ENCODE data around the gene TRPC4.

- PRO-cap = bidirectional peak, plus-strand start at chr13:37869920, minus-strand start at chr13:37869772
These were observed at the start of gene TRPC4 for GRCh38 chr13:37869642-37870862. TRPC4 (minus strand) TSS chr13:37869772.

DNA sequence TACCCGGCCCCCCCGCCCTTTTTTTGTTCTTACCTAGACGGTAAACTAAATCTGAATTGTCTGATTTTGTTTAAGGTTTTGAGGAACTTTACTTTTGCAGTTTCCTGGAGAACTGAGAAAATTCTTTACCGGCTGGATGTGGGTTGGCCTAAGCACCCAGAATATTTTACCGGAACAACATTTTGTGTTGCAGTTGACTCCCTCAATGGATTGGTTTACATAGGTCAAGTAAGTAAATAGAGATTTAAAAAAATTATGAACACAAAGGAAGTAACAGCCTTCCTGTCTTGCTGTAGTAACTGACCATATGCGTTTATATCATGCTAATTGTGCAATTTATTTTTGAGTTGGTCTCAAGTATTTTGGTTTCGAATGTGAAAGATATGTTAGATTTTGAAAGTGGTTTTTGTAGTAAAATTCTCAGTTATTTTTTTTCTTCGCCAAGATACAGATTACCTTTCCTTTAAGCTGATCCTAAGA lies 845 bp downstream of the NHLRC3 start:
- PRO-cap = no peak

GRCh38 chr13:39501508-39502256 lies 101.3 kb downstream of the LHFPL6 start:
- PRO-cap = no peak

GRCh38 chr13:39536171-39537047 lies 66.6 kb downstream of the LHFPL6 start:
- PRO-cap = no peak

GRCh38 chr13:39692482-39693339 lies 37.2 kb downstream of the COG6 start:
- PRO-cap = no peak

GRCh38 chr13:39696028-39696768 lies 40.7 kb downstream of the COG6 start:
- PRO-cap = no peak

GRCh38 chr13:39749403-39749725 lies 93.9 kb downstream of the COG6 start:
- PRO-cap = no peak

DNA sequence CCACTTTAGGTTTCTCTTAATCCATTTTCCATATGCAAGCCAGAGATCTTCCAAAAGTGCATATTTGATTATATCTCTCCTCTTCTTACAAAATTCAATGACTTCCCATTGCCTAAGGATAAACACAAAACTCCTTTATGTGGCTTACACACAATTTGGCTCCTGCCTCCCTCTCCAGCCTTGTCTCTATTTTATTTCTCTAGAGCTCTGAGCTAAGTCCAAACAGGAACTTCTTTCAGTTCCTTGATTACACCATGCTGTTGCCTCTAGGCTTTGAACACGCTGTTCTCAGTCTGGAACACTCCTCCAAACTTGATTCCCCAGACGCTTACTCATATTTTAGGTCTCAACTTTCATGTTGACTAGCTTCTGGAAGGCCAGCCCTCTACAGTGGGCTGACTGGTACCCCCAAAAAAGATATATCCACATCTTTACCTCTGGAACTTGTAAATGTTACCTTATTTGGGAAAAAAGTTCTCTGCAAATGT lies 258.5 kb downstream of the COG6 start:
- PRO-cap = no peak

GRCh38 chr13:40172201-40172627 lies 494.2 kb downstream of the FOXO1 start:
- PRO-cap = no peak

- PRO-cap = no peak
These were observed 397.3 kb downstream of the FOXO1 start for GRCh38 chr13:40269052-40269708.

DNA sequence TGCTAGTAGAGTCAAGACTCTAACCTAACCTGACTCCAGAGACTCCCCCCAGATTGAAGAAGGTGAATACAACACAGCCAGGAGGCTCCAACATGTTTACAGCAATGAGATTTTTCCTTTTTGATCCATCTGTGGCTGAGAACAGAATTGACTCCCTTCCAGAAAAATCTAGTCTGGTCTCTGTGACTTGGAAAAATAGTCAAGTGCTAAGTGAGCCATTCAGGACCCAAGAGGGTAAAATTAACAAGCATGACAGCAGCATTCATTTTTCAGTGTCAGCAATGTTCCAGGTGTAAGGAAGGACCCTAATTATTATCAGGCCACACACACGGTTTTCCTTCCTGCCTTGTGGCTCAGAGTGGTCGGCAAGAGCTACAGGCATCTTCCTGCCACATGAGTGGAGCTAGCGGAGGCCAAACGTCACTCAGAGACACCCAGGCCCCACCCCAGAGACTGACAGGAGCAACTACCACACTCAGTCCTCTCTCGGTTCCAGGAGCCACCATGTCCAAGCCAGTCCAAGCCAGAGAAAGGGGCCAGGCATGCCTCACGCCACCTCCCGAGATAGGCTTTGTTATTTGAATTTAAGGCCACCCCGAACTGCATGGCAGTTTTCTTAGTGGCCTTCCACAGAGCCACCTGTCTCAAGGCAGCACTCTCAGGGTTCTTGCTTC lies 395.0 kb downstream of the FOXO1 start:
- PRO-cap = no peak

- PRO-cap = no peak
These were observed 352.8 kb downstream of the FOXO1 start for GRCh38 chr13:40313709-40313889.

- PRO-cap = bidirectional peak, plus-strand start at chr13:40486008, minus-strand start at chr13:40485659
These were observed 180.8 kb downstream of the FOXO1 start for GRCh38 chr13:40485530-40486204.

DNA sequence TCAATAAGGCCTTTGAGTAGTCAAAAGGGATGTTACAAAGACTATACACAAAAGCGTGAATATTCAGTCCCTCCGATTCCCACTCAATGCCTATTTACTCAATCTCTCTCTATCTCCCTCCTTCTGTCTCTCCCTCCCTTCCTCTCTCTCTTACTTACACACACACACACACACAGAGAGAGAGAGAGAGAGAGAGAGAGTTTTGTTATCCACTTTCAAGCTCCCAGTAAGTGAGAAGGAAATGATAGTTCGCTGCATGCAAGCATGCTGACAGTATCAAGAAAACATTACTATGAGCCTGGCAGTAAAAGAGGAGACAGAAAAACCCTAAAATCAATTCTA lies 172.0 kb downstream of the FOXO1 start:
- PRO-cap = no peak

GRCh38 chr13:40496426-40496859 lies 170.0 kb downstream of the FOXO1 start:
- PRO-cap = no peak

DNA sequence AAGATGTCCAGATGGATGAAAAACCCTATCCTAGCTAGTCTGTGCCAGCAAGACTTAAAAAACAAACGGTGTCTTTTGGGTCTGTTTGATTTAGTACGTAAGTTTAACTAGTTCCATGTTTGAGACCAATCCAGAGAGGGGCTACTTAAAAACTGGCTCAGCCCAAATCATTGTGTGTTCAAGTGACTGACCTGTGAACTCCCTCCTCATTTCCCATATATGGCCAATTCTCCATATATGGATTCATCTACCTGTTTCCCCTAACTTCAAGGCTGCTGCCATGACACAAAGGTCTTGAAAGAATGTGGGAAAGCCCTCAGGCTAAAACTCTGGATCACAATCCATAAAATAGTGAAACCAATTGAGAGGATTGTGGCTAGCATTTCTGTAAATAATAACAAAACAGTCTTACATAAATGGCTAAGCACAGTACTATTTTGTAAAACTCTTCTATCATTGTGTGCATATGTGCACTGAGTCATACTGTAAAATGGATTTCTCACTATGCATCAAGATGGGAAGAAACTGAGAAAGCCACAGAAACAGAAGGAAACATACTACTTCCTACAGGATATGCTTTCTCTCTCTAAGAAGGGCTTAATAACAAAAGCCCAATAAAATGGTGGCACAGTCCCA lies 80.5 kb downstream of the FOXO1 start:
- PRO-cap = unidirectional peak, plus-strand start at position 288 of the sequence

- PRO-cap = unidirectional peak, plus-strand start at chr13:40660511
These were observed 6.3 kb downstream of the FOXO1 start for GRCh38 chr13:40659942-40660811.

DNA sequence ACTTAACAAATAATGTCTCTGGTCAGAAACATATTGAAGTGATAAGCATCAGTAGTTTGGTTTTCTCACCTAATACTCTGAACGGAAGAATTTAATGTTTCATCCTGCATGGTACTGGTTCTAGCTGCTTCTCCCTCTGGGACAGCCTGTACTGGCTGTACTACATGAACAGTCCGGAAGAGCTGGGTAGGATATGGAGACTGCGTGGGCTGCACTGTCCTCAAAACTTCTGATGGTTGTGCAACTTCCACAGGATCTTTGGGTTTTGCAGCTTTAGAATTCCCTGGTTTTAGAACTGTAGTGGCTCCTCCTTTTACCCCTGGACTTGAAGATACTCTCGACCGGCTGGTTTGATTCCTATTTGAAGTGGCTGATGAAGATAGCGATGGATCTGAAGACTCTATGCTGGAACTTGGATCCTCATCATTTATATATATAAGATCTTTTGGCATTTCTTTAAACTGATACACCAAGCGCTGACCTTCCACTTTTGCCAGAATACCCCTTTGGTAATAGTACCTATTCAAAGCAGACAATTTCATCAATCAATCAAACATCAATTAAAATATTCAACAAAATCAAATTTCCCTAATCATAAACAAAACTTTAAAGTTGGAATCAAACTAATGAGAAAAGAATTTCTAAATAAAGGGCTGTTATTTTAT lies 78.1 kb downstream of the ELF1 start:
- PRO-cap = no peak

DNA sequence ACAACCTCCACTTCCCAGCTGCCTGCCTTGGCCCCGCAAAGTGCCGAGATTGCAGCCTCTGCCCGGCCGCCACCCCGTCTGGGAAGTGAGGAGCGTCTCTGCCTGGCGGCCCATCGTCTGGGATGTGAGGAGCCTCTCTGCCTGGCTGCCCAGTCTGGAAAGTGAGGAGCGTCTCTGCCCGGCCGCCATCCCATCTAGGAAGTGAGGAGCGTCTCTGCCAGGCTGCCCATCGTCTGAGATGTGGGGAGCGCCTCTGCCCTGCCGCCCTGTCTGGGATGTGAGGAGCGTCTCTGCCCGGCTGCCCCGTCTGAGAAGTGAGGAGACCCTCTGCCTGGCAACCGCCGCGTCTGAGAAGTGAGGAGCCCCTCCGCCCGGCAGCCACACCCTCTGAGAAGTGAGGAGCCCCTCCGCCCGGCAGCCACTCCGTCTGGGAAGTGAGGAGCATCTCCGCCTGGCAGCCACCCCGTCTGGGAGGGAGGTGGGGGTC lies 64.3 kb downstream of the ELF1 start:
- PRO-cap = no peak

DNA sequence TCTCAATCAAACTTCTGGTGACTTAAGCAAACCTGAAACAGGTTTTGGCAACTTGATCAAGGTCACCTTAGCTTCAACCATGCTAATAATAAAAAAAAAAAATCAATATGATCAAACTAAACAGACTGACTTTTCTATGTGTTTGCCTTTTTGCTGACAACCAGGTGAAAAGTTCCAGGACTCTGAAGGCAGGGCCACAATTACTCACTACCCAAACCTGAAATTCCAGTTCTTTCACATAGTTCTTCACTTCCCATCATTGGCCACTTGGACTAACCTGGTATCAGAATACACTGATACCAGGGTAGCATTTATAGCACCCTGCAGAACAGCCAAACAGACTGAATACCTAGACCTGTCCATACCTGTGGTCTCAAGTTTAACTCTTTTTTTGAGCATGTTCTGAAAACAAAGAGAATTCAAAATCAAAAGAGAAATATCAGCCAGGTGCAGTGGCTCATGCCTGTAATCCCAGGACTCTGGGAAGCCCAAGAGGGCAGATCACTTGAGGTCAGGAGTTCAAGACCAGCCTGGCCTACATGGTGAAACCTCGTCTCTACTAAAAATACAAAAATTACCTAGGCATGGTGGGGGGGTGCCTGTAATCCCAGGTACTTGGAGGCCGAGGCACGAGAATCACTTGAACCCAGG lies 25.1 kb downstream of the ELF1 start:
- PRO-cap = no peak